Hematopoietic multipotent progenitor cell (in vitro differentiated cells): ENCODE measurements around the gene CIDEB.

- CAGE, long polyA plus RNA, result no peak
Observed at GRCh38 chr14:24196144-24196422, 842 bp upstream of the TM9SF1 start.

- CAGE, long polyA plus RNA, result no peak
Observed at GRCh38 chr14:24278903-24279955, 7.8 kb upstream of the RABGGTA start.

DNA sequence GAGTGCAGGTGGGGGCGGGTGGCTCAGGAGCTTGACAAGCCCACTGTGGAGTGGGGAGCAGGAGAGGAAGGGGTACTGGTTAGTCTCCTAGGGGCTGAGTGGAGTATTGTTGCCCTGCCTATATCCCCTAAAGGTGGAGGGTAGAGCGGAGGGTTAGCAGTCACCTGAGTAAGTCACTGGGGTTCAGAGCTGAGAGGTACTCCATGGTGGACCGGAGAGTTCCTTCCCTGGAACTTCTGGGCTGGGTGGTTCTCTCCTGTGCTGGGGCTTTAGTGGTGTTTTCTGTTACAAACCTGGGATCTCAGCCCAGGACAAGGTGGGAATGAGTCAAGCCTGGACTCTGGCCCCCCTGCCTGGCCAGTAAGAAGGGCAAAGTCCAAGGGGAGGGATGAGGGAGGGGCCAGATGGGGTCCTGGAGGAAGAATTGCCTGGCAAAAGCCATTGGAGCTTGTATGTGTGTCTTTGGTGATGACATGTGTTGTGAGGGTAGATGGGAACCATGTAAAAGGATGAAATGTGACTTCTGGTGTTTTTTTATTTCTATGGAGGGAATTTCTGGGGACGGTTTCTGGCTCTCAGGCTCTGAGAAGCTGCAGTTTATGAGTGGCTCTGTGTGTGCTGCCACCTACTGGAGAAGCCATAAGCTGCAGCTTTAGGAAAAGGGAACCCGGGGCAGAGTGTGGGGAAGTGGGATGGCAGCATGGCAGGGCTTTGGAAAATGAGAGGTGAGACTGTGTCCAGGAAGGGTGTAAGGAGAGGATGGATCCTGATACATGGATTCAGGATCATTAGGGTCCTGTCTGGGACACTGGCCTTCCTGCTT lies at the start of gene CIDEB:
Gene CIDEB, minus strand, starts transcription at position 324 of the 823 bp plus-strand sequence.
- CAGE, long polyA plus RNA, result no peak

DNA sequence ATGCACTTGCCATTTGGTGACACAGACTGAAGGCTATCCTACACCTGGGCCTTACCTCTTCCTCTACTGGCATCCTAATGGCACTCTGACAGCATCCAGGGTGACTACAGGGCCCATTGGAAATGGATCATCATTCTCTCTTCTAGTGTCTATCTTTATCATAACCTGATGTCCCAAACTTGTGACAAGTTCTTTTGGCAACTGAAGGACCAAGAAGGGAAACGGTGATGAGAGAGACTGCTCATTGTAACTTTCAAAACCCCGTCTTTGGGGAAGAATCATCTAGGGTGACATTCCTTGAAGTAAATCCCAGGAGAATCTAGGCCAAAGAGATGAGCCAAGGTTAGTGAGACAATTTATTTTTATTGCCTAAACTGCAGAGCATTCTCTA lies 3.2 kb downstream of the SDR39U1 start:
- CAGE, long polyA plus RNA, result no peak

DNA sequence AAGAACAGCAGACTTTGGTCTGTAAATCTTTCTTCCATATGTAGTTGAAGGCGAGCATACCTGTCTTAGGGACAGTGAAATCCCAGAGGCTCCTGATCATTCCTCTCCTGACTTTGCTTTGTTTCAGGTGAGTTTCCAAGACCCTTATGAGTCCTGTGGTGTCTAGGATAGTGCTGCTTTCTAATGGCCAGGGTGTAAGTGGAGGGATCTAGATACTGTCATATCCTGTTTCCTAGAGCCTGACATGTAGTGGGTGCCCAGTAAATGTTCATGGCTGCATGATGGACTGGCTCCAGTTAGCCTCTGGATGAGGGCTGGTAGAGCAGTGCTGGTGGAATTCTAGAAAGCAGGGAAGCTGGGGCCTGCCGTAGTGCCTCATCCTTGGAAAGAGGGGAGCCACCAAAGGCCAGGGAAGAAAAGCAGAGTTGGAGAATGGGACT lies 748 bp downstream of the GZMB start:
- CAGE, long polyA plus RNA, result no peak

- CAGE, long polyA plus RNA, result no peak
Observed at GRCh38 chr14:24695095-24695766, 61.2 kb upstream of the GZMB start.

GRCh38 chr14:24817322-24817604 lies 183.3 kb upstream of the GZMB start:
- CAGE, long polyA plus RNA, result no peak

- CAGE, long polyA plus RNA, result no peak
Observed at GRCh38 chr14:25009426-25010337, 40.3 kb downstream of the STXBP6 start.

DNA sequence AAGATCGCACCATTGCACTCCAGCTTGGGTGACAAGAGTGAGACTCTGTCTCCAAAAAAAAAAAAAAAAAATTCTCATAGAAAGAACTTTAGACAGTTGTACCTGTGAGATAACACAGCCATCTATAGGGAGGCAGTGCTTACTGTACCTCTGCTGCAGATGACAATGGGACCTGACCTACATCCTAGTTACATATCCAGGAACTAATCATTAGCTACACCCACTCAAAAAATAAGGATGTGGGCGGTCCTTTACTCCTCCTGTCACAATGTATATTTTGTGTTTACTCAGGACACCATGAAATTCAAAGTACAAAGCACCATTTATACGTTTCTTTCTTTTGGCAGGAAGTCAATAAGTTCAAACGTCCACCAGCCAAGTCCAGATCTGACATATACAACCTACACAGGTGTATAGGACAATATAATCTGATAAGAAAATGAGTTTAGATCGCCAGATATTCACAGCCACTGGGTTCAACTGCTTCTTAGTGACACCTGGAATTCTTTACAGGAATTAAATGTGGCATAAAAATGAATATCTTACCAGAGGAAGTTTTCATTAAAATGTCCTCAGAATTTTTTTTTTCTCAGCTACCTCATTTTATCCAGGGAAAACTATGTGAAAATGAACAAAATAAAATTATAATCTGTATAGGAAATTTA lies 14.7 kb downstream of the STXBP6 start:
- CAGE, long polyA plus RNA, result no peak

- CAGE, long polyA plus RNA, result no peak
Observed at GRCh38 chr14:25041318-25041843, 8.6 kb downstream of the STXBP6 start.

GRCh38 chr14:25090986-25091185 lies 40.9 kb upstream of the STXBP6 start:
- CAGE, long polyA plus RNA, result no peak

GRCh38 chr14:25095951-25096507 lies 46.1 kb upstream of the STXBP6 start:
- CAGE, long polyA plus RNA, result no peak

DNA sequence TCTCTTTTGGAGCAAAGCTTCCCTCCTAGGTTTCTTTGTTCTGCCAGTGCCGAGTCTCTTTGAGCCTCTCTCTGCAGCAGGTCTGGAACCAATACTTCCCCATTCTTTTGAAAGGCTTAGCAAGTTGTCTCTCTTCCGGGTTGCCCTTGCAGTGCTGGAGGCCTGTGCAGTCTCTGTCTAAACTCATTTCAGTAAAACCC lies 454.7 kb downstream of the NOVA1 start:
- CAGE, long polyA plus RNA, result no peak

GRCh38 chr14:26178343-26178844 lies 419.4 kb downstream of the NOVA1 start:
- CAGE, long polyA plus RNA, result no peak

- CAGE, long polyA plus RNA, result no peak
Observed at GRCh38 chr14:26337299-26337745, 260.5 kb downstream of the NOVA1 start.

DNA sequence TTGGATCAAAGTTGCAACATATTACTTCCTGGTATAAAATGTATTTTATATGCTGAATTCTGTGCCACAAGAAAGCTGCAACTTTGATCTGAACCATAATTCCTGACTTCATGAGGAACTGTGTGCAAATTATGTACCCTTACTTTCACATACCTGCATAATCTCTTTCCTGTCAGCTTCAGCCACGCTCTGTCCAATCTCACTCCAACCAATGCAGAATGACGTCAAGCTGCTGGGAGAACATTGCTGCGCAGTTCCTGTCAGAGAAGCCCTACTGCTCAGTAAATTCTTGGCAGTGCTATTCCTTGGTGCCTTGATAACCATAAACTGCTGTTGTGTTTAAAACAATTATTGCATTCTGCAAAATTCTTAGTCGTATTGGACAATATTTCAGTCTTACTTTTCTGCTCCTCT lies 274.7 kb upstream of the NOVA1 start:
- CAGE, long polyA plus RNA, result no peak

- CAGE, long polyA plus RNA, result no peak
Observed at GRCh38 chr14:27528155-27528861, 930.5 kb upstream of the NOVA1 start.

DNA sequence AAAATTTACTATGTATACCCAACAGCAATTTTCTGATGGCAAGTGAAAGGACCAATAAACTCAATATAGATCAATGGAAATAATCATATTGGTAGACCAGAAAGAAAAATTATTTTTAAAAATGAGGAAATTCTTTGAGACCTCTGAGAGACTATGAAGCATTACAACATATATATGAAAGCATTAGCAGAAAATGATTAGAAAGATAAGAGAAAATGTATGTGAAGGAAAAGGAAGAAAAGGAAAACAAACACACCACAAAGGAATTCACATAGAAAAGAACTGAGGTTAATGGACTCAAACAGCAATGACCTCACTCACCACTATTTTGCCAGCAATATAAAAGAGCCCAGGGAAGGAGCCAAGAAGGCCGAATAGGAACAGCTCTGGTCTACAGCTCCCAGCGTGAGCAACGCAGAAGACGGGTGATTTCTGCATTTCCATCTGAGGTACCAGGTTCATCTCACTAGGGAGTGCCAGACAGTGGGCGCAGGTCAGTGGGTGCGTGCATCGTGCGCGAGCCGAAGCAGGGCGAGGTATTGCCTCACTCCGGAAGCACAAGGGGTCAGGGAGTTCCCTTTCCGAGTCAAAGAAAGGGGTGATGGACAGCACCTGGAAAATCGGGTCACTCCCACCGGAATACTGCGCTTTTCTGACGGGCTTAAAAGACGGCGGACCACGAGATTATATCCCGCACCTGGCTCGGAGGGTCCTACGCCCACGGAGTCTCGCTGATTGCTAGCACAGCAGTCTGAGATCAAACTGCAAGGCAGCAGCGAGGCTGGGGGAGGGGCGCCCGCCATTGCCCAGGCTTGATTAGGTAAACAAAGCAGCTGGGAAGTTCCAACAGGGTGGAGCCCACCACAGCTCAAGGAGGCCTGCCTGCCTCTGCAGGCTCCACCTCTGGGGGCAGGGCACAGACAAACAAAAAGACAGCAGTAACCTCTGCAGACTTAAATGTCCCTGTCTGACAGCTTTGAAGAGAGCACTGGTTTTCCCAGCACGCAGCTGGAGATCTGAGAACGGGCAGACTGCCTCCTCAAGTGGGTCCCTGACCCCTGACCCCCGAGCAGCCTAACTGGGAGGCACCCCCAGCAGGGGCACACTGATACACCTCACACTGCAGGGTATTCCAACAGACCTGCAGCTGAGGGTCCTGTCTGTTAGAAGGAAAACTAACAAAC lies 1075.3 kb upstream of the NOVA1 start:
- CAGE, long polyA plus RNA, result no peak

DNA sequence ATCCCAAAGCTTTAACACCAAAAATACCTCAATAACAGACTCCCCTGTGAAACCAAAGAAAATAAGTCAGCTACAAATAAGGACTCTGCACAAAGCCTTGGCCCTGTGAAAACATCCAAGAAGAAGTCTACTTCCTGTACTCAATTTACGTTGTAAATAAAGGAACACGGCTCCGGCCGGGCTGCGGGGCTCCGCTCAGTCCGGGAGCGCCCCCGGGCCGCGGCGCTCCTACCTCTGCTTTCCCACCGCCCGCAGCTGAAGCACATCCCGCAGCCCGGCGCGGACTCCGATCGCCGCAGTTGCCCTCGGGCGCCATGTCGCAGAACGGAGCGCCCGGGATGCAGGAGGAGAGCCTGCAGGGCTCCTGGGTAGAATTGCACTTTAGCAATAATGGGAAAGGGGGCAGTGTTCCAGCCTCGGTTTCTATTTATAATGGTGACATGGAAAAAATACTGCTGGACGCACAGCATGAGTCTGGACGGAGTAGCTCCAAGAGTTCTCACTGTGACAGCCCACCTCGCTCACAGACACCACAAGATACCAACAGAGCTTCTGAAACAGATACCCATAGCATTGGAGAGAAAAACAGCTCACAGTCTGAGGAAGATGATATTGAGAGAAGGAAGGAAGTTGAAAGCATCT lies 502.2 kb upstream of the FOXG1 start:
- CAGE, long polyA plus RNA, result no peak

DNA sequence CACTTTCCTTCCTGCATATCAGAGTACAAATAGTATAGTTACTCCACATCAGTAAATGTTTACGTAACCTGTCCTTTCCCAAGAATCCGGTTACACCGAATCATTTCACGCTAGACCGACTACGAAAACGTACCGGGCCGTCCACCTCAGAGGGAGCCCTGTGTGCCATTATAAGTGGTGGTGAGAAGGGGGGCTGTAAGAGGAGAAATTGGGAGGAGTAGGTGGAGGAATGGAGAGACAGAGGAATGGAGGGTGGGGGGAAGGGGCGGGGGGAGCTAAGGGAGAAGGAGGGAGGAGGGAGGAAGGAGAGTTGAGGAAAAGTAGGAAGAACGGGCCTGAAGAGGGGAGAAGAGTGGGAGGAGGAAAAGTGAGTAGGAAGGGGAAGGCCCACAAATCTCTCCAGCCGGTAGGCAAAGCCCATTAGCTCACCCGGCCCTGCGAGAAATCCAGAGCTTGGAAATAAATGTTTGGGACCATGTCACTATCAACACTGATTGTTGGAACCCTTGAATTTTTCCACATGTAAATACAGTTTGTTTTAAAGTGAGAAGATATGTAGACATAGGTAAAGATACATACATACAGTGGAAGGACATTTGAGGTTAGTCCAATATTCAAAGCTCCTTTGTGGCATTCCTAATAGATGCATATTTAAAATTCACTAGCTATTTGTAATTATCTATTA lies 2.2 kb upstream of the FOXG1 start:
- CAGE, long polyA plus RNA, result no peak